Islet of Langerhans (tissue), 1 donor: Measurements from ENCODE around the genes SCOC, ZNF330 and INPP4B.

DNA sequence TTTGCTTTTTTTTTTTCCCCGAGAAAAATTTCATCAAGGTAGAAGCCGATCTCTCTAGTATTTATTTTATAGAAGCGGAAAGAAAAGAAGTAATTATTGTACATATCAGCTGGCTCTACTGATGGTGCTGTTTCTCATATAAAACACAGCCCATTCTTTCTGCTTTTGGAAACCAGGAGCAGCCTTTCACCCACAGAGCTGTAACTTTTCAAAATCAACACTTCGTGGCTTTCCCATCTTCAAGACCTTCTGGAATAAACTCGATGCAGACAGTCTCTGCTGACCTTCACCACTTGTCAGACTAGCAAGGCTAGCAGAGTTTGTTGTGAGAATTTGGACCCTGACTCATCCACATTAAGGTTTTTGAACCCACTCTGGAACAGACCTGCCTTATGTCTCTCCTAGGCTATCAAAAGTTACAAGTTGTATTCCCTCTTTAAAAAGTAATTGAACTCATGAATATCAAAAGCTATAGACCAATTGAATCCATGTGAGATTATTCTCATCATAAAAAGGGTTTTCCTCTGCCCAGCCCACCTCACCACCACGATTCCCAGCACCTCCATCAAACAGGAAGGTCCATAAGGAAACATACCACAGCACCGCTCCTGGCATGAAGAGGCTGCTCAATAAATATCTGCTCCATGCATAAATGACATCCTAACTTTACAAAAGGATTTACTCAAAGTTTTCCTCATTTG lies 88.6 kb downstream of the MAML3 start:
- RRBS = no CpG with 5 or more reads among the region's 7 CpGs

DNA sequence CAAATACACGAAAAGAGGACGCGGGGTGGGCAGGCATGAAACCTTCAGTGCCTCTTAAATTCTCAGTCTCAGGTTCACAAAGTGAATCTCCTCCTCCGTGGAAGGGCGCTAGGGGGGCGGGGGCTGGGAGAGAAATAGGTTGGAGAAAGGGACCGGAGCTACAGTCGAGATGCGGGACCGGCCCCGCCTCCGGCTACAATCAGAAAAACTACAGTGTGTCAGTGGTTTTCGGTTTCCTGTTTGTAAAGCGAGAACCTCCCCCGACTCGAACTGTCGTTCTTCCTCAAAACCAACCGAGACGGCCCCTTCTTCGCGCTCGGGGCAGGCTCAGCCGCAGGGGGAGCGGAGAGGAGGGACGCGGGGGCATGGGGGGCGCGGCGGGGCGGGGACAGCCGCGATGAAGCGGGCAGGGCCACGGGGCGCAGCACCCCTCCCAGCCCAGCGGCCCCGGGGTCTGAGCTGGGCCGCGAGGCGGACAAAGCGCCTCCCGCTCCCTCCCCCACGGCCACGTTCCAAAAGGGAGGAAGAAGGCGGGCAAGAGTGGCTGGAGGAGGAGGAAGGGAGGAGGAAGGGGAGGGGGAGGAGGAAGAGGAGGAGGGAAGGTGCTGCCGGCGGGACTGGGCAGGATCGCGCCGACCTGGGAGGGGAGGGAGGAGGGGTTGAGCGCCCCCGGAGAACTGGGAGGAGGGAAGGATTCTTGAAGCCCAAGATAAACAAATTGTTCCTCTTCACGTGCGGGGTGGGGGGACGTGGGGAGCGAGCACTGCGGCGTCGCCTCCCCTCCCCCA lies 3.1 kb downstream of the MAML3 start:
- RRBS = 5% methylated on average over 7 of the region's 59 CpGs

DNA sequence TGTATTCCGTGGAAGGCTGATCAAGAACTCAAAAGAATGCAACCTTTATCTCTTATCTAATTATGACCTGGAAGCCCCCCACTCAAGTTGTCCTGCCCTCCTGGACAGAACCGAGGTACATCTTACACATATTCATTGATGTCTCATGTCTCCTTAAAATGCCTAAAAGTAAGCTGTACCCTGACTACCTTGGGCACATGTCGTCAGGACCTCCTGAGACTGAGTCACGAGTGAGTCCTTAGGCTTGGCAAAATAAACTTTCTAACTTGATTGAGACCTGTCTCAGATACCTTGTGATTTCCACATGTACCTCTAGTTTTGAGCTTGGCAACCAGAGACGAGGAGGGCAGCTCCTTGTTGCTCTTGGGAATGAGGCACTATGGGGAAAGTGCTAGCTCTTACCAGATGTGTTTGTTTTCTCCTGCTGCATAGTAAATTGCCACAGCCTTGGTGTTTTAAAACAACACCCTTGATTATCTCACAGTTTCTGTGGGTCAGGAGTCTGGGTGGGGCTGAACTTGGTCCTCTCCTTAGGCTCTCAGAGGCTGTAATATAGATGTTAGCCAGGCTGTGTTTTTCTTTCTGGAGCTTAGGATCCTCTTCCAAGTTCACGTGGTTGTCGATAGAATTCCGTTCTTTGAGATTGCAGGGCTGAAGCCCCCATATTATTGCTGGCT lies 59.1 kb upstream of the MAML3 start:
- RRBS = no CpG with 5 or more reads among the region's 8 CpGs

DNA sequence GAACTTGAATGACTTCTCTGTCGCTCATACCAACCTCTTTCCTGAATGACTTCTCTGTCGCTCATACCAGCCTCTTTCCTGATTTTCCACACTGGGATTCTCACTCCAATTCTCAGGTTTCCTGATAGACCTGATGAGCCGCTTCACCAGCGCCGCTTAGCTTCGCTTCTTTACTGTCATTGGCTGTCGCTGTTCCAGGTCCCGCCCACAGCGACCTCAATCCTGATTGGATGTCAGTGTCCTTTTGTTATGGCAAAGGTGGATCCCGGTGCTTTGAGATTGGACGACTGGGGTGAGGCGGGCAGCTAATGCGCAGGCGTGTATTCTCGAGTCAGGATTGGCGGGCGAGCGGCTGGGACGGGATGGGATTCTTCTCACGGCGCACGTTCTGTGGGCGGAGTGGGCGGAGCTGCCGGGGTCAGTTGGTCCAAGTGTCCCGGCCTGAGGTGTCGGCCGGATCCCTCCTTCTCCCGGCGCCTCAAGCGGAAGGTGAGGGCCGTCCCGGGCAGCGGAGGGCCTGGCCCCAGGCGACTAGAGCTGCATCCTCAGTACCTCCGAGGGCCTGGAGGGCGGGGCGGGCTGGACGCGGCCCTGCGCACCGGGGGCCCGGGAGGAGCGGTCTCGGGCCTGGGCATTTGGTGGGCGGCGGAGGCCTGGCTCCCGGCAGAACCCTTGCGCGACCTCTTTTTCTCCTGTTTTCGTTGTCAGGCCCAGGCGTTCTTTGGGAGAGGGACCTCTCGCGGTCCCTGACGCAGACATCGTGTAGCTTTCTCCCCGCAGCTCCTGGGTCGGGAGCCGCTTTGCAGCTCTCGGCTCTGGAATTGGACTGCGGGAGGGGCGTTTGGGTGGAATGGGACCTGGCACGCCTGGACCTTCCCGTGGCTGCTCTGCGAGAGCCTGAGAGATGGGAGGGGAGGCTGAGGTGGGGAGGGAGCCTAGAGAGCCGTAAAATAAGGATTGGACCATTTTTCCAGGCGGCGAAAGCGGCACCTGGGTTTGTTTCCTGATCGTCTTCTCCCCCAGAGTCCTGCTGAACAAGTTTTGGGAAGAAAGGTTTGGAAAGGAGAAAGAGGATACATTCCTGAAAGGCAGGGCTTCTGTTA lies at the start of gene SCOC:
TSS of gene SCOC (plus strand) at position 418 of the 1,103 bp plus-strand sequence.
- RRBS = 4% methylated on average over 15 of the region's 70 CpGs

DNA sequence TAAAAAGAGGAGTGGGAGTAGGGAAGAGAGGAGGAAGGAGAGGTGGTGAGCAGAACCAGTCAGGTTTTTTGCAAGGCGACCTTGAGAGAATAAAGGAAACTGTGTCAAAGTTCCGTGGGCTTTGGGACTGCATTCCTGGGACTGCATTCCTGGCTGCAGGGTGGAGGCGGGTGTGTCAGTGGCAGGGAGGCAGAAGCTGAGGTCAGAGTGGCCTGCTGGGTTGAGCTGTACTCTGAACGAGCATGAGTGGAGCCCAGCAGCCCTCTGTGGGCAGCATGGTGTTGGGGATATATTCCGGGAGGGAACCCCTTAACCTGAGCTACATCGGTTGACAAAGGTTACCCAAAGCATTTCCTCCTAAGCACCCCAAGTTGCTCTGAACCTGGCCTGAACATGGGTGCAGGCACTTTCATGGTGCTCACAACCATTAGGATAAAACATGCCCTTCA lies 66.9 kb upstream of the UCP1 start:
- RRBS = no CpG with 5 or more reads among the region's 6 CpGs

DNA sequence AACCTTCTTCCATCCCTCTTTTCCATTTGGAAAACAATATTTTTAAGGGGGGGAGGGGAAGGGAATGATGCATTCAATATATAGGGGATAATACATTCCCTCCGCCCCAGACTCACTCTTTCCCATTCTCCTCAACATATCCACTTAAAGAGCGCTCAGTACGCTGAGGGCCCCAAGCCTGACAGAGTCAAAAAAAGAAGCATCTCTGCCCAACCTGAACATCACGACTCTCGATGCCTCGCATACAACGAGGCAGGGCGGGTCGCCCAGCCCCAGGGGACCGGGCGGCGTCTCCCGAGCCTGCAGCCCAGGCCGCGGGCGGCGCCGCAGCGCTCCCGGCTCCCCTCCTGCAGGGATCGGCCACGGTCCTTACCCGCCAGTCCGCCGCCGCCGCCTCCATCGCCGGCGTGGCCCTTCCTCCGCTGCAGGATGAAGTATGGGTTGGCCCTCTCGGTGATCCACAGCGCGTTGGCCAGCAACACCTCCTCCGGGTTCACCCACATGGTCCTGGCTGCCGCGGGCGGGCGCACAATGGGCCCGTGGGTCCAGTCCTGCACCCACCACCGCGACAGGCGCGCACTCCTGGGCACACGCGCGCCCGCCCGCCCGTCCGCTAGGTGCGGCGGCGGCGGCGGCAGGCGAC lies 521 bp downstream of the TBC1D9 start:
- RRBS = 4% methylated on average over 15 of the region's 57 CpGs

- RRBS = 5% methylated on average over 4 of the region's 9 CpGs
Observed at GRCh38 chr4:140756186-140756259, 162 bp downstream of the TBC1D9 start.

DNA sequence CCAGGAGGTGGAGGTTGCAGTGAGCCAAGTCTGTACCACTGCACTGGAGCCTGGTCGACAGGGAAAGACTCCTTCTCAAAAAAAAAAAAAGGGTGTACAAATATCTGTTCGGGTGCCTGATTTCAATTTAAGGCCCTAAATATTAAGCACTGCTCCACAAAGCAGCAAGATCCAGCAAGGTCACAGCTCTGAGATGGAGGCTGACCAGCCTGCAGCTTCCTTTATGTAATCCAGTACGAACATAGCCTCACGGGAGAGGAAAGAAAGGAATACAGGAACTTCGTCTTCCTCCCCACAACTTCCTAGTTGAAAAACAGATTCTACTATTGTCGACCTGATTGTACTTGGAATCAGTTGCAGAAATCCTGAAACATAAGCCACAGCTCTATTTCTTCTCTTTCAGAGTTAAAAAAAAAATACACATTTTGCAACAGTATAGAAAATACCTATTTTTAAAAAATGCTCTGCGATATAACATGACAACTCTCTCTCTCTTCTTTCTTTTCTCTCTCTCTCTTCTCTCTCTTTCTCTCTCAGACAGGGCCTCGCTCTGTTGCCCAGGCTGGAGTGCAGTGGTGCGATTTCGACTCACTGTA lies 53.5 kb upstream of the TBC1D9 start:
- RRBS = no CpG with 5 or more reads among the region's 10 CpGs

- RRBS = 7% methylated on average over 4 of the region's 62 CpGs
Observed at GRCh38 chr4:141220531-141221791, at the start of gene ZNF330. TSS of gene ZNF330 (plus strand) at chr4:141220895.

DNA sequence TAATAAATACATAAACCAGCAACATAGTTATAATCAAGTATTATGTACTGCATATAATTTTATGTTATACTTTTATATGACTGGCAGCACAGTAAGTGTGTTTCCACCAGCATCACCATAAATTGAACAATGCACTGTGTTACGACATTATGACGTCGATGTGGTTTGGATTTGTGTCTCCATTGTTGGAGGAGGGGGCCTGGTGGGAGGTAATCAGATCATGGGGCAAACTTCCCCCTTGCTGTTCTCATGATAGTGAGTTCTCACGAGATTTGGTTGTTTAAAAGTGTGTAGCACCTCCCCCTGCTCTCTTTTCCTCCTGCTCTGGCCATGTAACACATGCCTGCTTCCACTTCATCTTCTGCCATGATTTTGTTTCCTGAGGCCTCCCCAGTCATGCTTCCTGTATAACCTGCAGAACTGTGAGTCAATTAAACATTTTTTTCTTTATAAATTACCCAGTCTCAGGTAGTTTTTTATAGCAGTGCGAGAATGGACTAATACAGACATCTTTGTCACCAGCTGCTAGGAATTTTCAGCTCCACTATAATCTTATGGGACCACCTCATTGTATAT lies 21.6 kb downstream of the IL15 start:
- RRBS = no CpG with 5 or more reads among the region's 5 CpGs

DNA sequence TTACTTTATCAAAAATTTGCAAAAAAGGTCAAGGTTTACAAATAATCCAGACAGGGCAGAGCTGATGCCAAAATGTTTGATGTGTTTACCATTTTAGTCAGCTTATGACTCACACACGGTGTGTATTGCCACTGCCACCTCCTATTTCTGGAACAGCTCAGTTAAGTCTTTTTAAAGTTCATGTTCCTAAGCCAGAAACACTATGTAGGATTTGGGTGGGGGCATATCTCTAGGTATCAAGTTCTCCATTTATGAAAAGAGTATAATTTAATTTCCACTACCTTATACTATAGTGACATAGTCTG lies 580.5 kb downstream of the INPP4B start:
- RRBS = no CpG with 5 or more reads among the region's 1 CpG

DNA sequence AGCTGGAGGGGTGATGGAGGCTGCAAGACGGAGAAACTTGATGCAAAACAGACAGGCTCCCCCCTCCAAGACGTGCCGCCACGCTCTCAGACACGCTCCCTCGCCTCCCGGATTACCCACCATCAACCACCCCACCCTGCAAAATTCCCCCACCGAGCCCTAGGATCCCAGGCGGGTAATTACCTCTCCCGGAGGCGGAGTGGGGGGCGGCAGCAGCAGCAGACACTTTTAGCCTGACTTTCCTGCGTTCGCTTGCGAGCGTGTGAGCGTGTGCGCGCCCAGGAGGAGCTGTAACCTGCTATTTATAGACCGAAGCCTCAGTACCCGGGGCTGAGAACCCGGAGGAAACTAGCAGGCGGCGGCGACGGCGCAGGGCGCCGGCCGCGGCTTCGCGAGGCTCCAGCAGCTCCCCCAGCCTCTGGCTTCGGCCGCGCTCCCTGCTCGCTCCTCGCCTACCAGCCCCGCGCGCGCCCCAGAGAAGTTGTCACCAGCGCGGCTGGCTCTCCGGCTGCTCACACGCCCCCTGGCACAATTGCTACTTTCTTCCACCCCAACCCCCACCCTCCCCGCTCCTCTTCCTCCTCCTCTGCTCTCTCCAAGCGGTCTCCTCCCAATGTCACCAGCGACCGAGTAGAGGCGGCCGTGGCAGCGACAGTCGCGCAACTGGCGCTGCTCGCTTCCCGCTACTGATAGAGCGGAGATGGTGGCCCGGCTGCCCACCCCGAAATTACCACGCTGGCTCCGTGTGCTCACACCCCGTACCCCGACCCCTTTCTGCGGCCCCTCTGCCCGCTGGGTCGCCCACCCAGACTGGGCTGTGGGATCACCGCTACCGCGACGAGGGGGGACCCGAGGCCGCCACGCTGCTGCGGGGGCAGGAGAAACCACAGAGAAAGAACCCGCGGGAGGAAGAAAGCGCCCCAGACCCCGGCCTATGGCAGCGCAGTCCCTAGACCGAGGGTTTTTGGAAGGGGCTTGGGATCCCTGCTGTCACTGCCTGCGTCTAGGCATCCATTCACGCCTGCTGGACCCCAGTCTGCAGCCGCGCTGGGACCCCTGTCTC lies at the start of gene INPP4B:
TSS of gene INPP4B (minus strand) at position 276 of the 1,063 bp plus-strand sequence.
- RRBS = 3% methylated on average over 14 of the region's 86 CpGs

DNA sequence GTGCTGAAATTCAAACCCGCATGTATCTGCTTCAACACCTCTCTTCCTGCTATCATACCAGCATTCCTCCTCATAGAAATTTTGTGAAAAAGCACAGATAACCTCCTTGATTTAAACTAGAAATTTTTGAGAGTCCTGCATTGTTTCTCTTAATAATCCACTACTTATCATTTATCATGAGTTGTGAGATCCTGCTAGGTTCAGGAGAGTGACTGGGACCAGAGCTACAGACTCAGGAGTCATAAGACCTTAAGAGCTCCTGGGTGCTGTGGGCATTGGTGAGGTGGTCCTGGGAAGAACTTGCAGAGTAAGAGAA lies 26.4 kb downstream of the GAB1 start:
- RRBS = no CpG with 5 or more reads among the region's 1 CpG

- RRBS = no CpG with 5 or more reads among the region's 2 CpGs
Observed at GRCh38 chr4:143372192-143373073, 35.8 kb downstream of the GAB1 start.

- RRBS = no CpG with 5 or more reads among the region's 10 CpGs
Observed at GRCh38 chr4:143395544-143396576, 59.2 kb downstream of the GAB1 start.

DNA sequence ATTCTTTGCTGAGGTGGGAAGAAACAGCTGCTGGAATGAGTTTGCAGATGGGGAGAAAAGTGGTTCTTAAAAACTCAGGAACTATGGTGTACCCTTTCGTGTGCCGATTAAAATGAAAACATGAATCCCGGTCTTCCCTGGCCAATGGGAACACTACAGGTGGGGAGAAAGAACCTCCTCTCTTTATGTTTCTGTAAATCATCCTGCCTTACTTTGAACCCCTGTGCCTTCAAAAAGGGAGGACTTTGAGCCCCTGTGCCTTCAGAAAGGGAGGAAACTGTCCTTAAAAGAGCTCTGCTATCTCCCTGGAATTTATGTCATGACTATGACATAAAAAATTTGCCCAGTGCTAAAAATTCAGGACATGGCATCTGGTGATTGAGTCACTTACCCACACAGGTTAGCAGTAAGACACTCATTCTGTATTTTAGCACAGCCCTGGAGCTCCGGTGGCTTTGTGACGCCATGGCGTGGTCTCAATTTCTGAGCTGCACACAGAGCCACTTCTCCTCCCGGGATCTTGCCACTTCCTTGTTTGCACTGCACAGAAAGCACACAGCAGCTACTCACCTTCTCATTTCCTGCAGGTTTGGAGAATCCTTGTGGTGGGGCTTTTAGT lies 76.3 kb downstream of the GYPE start:
- RRBS = 35% methylated on average over 1 of the region's 7 CpGs

DNA sequence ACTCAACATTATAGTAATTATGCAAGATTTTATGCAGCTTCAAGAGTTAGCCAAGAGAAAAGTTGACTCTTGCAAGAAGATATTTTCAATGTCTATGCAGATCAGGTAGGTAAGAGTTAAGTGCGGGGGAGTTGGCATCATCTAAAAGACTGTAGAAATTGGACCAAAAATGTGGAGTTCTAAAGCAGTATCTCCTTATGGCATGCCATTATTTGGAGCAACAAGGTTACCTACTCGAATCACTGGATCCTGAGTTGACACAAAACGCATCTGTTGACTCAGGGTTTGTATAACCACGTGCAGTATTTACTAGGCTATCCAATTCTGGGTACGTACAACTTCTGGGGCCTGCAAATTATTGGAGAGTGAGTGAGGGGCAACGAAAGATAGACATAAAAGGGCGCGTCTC lies 662 bp upstream of the SMAD1 start:
- RRBS = no CpG with 5 or more reads among the region's 8 CpGs

GRCh38 chr4:145645924-145646334 lies 26.7 kb downstream of the MMAA start:
- RRBS = no CpG with 5 or more reads among the region's 5 CpGs

DNA sequence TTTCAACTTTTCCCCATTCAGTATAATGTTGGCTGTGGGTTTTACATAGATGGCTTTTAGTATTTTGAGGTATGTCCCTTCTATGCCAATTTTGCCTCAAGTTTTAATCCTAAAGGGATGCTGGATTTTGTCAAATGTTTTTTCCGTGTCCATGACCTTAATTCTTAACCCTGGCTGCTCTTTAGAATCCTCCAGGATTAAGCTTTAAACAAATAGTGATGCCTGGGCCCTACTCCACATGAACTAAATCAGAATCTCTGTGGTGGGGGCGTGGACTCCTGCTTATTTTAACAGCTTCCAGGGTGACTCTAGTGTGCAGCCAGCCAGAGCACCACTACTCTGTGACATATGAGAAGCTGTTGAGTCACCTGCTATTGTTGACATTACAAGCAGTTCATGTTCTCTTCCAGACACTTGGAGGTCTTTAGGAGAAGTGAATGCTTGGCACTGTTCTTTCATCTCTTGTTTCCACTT lies 559 bp upstream of the C4orf51 start:
- RRBS = no CpG with 5 or more reads among the region's 2 CpGs